NT2/D1 (cell line): ENCODE results near the gene TTLL12.

- RRBS, 2 experiments = no CpG with 5 or more reads among the region's 9 CpGs
Measured at GRCh38 chr22:42434826-42435356, 2.7 kb upstream of the NFAM1 start.

- RRBS, 2 experiments = no CpG with 5 or more reads among the region's 35 CpGs
Measured at GRCh38 chr22:42443904-42445131, 12.1 kb upstream of the NFAM1 start.

DNA sequence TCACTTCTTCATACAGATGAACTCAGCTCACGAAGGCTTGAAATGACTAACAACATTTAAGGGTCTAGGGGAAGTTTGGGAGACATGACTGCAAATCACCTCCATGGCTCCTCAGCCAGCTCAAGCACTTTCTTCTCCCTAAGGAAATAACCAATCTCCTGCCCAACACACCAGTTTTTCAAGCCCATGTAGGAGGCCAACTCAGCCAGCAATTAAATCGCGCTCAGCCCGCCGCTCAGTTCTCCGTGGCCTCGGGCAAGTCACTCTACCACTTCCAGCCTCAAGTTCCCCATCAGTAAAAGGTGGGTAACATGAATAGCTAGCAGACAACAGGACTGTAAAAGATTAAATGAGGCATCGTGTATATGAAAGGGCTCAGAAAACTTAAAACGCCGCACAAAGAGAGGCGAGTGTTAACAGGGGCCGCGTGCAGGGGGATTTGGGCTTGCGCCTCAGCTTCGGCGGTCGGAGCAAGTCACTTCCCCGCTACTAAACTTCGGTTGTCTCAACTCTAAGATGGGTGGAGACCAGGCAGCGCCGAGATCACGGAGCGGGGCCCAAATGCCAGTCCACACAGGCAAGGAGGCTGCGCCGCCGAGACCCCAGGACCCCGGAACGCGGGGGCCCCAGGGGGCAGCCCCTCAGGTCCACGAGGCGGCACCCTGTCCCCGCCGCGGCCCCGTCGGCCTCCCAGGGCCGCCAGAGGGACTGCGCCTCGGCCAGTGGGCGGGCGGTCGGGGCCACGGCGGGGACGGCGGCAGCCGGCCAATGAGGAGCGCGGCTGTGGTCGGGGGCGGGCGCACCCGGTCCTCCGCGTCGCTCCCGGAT is 569 bp downstream of the POLDIP3 start:
- RRBS, 2 experiments = 2% methylated on average over 7 of the region's 57 CpGs

- RRBS, 2 experiments = no CpG with 5 or more reads among the region's 11 CpGs
Measured at GRCh38 chr22:42620360-42621124, 5.9 kb upstream of the POLDIP3 start.

- RRBS, 2 experiments = no CpG with 5 or more reads among the region's 4 CpGs
Measured at GRCh38 chr22:42642058-42642395, 1.6 kb upstream of the ATP5MGL start.

DNA sequence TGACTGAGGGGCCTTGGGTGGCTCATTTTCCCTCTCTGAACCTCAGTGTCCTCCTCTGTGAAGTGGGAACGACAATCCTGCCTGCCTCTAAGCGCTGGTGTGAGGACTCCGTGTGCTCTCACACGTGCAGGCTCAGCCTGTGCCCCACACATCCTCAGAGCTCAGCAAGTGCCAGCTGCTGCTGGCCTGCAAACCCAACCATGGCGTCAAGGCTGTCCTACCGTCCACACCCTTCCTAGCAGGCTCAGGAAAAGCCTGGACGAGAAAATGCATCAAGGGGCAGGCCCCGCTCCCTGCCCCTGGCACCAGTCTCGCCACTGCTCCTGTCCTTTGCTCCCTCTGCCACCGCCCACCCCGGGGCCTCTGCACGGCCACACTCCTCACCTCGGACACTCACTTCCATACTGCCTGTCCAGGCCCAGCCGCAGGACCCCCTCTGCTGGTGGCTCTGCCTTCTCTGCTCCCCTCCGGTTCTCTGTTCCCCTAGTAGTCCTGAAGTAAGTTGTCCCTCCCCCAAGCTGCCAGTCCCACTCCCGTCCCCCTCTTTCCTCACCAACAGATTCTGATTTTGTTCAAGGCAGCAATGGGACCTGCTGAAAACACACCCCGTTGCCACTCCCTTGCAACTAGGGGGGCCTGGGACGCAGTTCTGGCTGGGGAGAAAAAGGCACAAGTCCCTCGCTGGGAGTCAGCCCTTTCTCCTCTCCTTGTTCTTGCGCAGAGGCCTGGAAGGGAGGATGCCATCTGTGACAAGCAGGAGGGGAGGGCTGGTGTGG is 62.3 kb downstream of the ARFGAP3 start:
- RRBS, 2 experiments = 93% methylated on average over 4 of the region's 20 CpGs; no CpG with 5 or more reads in 1 of the 2 experiments

GRCh38 chr22:42930746-42931900 is 74.0 kb upstream of the ARFGAP3 start:
- RRBS, 2 experiments = no CpG with 5 or more reads among the region's 15 CpGs

- RRBS, 2 experiments = no CpG with 5 or more reads among the region's 16 CpGs
Measured at GRCh38 chr22:42937155-42937998, 77.6 kb downstream of the PACSIN2 start.

DNA sequence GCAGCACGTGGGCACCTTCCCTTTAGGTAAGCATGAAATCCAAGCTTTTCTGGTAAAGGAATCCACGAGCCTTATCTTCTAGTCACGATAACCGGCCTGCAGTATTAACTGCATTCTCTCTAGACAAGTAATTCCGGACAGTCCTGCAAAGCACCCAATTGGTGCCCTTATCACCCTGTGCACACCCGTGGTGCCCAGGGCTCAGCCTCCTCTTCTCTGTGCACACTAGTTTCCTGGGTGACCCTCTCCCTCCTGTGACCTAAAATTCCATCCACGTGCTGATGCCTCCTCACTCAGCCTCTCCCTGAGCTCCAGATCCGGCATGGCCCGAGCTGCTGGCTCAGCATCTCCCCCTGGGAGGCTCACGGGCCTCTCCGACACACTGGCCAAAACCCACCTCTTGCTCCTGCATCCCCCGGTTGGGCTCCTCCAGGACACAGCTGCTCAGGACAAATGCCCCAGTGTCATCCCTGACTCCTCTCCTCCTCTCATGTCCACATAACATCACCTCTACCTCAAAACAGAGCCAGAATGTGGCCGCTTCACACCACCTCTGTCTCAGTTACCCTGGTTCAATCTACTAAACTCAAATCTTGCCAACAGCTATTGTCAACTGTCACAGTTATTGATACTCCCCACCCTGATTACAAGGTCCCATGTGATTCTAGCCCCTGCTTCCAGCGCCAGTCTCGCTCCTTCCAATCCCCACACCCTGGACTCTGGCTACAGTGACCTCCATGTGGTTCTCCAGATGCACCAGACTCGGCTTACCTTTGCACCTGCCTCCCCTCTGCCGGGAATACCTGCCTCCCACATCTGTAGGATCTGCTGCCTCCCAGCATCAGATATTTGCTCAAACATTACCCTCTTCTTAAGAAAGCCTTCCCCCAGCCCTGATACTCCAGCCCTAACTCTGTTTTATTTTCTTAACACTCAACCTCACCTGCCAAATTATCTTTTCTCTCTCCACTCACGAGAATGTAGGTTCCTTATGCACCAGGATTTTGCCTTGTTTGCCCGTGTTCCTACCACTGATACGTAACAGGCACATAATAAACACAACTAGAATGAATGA is 63.5 kb downstream of the PACSIN2 start:
- RRBS, 2 experiments = 87 to 93% methylated on average over 3 of the region's 20 CpGs

DNA sequence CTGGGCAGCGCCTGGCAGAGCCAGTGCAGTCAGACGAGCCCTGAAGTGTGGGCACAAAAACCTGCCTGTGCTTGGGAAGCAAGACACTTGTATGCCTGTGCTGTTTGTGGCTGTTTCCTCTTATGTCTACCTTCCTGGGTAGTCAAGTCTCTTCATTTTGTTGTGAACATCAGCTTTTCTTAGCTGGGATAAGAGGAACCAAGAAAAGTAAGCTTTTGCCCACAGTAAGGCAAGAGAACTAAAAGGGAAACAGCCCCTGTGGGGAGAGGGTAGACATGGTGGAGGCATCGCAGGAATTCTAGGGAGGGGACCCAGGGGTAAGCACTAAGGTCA is 13.5 kb downstream of the PACSIN2 start:
- RRBS, 2 experiments = no CpG with 5 or more reads among the region's 3 CpGs

- RRBS, 2 experiments = no CpG with 5 or more reads among the region's 8 CpGs
Measured at GRCh38 chr22:43003647-43004134, 11.3 kb downstream of the PACSIN2 start.

GRCh38 chr22:43004151-43004905 is 10.6 kb downstream of the PACSIN2 start:
- RRBS, 2 experiments = no CpG with 5 or more reads among the region's 14 CpGs

DNA sequence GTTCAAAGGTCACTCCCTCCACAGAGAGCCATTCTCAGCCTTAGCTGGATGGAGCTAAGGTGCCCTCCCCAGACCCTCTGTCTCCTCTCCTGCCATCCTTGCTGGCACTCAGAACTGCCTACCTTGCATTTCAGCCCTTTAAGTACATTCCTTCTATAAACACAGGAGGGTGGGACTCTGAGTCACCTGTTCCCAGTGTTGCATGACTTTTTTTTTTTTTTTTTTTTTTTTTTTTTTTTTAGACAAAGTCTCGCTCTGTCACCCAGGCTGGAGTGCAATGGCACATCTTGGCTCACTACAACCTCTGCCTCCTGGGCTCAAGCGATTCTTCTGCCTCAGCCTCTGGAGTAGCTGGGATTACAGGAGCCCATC is 8.5 kb downstream of the TTLL1 start:
- RRBS, 2 experiments = no CpG with 5 or more reads among the region's 2 CpGs

- RRBS, 2 experiments = under 1% methylated on average over 32 of the region's 83 CpGs
Measured at GRCh38 chr22:43186442-43187178, at the start of gene TTLL12. TTLL12 (minus strand) TSS chr22:43187134.

GRCh38 chr22:43213116-43213571 is 26.2 kb upstream of the TTLL12 start:
- RRBS, 2 experiments = 11 to 36% methylated on average over 3 of the region's 10 CpGs

DNA sequence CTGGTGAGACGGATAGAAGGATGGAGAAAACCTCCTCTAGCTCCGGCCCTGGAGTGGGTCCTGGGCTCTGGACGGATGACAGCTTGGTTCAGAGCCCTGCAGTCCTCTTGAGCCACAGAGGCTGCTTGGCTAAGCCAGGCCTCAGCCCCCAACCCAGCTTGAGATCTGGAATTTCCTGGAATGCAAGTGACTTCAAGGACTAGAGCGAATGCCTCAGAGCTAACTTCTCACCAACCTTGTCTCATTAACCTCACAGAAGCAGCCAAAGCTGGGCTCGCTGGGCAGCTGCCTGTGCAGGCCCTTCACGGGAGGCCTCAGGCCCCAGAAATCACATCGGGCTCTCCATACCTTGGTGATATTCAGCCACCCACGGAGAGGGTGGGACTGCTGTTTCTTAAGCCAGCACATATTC is 73.4 kb upstream of the TTLL12 start:
- RRBS, 2 experiments = 63 to 83% methylated on average over 2 of the region's 8 CpGs

DNA sequence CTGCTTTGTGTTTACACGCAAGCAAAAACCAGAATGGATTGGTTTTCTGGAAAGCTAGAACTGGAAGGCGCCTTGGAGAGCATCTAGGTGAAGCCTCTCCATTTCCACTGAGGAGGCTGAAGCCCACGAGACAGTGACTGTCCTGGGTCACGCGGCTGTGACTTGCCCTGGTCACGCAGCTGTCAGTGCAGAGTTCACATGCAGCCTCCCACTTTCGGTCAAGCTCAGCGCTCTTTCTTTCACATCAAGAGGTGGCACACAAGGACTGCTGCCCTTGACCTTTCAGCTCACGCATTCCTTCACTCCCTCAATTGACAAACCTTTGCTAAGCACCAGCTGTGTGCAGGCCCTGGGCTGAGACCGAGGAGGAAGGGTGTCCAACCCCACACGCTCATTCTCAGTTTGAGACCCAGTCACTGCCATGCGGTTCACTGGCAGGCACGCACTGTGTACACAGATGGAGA is 70.4 kb downstream of the SCUBE1 start:
- RRBS, 2 experiments = no CpG with 5 or more reads among the region's 13 CpGs

DNA sequence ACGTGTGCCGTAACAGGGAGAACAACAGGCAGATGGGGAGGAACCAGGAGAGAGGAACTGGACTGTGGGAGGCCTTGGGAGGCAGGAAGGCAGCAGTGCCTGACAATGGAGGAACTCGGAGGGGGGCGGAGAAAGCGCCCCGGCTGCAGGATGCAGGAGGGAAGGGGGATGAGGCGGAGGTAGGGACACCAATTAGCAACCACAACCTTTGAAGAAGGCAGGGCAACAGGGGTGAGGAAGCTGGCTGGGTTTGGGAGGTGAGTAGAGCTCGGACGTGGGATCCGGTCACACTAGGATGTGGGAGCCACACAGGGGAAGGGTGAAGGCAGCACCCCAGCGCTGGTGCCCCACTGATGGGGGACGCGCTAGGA is 67.4 kb downstream of the SCUBE1 start:
- RRBS, 2 experiments = no CpG with 5 or more reads among the region's 13 CpGs

GRCh38 chr22:43291858-43292437 is 51.2 kb downstream of the SCUBE1 start:
- RRBS, 2 experiments = no CpG with 5 or more reads among the region's 15 CpGs

- RRBS, 2 experiments = no CpG with 5 or more reads among the region's 14 CpGs
Measured at GRCh38 chr22:43293619-43294282, 49.4 kb downstream of the SCUBE1 start.